Foreskin keratinocyte (primary cell): ENCODE results near the gene CRLF2.

DNA sequence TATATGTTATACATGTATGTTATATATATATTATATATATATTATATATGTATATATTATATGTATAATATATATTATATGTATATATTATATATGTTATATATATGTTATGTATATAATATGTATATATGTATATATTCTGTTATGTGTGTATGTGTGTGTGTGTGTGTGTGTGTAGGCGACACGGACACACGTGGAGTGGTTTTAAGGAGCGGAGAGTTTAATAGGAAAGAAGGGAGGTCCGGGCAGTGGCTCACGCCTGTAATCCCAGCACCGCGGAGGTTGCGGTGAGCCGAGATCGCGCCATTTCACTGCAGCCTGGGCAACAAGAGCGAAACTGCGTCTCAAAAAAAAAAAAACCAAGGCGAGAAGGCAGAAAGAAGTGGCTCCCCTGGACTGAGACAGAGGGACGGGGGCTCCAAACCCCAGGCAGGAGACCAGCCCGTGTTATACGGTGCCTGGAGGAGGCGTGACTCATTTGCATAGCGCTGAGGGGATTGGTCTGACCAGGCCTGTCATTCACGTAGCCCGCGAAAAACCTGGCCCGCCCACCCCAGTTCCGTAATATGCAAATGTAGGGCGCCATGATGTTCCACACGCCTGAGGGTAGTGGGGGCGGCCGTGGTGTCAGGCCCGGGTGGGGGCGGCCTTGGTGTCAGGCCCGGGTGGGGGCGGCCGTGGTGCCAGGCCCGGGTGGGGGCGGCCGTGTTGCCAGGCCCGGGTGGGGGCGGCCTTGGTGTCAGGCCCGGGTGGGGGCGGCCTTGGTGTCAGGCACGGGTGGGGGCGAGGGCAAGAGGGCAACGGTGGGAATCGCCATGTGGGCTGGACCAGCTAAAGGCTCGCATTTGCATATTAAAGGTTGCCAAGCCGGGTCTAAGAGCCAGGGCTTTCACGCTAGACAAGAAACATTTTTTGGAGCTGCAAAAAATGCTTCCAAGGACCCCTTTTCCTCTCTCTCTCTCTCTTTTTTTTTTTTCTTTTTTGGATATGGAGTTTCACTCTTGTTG lies 2.0 kb downstream of the PLCXD1 start:
- RAMPAGE, total RNA = no peak

DNA sequence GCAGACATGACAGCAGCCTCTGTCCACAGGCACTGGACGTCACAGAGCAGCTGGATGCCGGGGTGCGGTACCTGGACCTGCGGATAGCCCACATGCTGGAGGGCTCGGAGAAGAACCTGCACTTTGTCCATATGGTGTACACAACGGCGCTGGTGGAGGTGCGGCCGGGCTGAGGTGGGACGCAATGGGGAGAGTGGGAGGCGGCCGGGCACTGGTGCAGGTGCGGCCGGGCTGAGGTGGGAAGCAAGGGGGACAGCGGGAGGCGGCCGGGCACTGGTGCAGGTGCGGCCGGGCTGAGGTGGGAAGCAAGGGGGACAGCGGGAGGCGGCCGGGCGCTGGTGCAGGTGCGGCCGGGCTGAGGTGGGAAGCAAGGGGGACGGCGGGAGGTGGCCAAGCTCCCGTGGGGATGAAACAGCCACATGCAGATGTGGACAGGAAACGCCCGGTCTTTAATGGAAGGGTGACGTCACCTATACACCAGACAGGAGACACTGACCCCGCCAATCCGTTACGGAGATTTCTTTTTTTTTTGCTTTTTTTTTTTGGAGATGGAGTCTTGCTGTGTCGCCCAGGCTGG lies 9.5 kb downstream of the PLCXD1 start:
- RAMPAGE, total RNA = no peak

DNA sequence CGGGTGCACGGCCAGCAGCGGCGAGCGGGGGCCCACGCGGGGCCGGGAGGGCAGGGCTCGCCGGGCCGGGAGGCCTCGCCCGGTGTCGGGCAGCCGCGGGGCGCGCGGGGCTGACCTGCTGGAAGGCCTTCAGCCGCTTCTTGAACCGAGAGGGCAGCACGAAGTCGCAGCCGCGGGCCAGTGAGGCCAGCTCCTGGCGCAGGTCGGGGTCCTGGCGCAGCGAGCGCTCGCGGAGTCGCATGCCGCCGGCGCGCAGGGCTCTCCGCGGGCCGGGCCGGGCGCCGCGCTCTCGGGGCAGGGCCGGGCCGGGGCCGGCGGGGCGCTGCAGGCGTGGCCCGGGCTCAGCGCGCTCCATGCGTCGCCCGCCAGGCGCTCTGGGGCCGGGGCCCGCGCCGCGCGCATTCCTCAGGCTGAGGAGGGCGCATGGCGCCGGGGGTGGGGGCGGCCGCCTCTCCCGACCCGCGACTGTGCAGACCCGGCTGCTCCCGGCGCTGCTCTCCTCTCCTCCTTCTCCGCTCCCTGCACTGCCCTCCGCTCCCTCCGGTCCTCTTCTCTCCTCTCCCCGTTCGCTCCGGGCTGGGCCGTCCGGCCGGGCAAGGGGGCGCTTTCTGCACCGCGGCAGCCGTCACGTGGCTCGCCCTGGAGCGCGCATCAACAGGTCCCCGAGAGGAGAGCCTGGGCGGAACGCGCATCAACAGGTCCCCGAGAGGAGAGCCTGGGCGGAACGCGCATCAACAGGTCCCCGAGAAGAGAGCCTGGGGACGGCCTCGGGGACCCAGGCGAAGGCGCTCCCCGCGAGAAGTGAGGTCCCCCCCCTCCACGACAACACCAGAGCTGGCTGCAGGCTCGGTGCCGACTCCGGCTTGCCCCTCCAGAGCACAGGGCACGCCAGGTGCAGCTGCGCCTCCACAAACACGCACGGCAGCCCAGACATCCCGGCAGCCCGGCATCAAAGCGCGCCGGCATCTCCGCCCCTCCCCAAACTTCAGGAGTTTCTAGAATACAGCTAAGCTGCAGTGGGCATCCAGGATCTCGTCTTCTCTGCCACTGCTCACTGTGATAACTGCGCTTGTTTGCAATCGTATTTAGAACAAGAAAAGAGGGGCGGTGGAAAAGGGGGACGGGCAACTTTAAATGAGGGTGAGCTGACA lies 12.9 kb downstream of the PPP2R3B start:
- RAMPAGE, total RNA = no peak

GRCh38 chrX:397526-398012 lies 10.9 kb upstream of the PPP2R3B start:
- RAMPAGE, total RNA = no peak

GRCh38 chrX:545301-545603 lies 85.3 kb upstream of the SHOX start:
- RAMPAGE, total RNA = no peak

GRCh38 chrX:623515-624375 lies 6.8 kb upstream of the SHOX start:
- RAMPAGE, total RNA = no peak

DNA sequence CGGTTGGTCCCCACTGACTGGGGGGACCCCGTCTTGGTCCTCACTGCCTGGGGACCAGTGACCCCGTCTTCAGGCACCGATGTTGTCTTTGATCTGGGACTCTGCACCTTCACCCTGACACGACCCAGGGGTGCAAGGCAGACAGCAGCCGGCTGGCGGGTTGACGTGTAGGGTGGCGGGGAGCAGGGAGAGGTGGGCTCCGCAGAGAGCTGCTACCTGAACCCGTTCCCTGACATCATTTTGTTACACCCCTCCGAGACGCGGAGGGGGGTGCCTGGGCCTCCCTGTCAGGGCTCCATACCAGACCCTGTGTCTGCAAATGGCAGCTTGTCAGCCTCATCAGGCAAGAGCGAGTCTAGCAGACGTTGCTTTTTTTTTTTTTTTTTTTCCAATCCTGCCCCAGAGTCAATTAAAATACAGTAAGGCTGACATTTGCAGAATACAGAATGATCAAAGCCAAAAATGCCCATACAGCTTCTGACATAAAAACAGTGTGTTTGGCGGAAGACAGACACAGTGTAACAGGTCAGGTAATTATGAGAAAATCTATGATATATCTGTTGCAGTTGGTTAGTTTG lies 118.7 kb downstream of the CRLF2 start:
- RAMPAGE, total RNA = no peak

GRCh38 chrX:1212501-1213005 lies at the start of gene CRLF2:
CRLF2 (minus strand) TSS chrX:1212649.
- RAMPAGE, total RNA = no peak

DNA sequence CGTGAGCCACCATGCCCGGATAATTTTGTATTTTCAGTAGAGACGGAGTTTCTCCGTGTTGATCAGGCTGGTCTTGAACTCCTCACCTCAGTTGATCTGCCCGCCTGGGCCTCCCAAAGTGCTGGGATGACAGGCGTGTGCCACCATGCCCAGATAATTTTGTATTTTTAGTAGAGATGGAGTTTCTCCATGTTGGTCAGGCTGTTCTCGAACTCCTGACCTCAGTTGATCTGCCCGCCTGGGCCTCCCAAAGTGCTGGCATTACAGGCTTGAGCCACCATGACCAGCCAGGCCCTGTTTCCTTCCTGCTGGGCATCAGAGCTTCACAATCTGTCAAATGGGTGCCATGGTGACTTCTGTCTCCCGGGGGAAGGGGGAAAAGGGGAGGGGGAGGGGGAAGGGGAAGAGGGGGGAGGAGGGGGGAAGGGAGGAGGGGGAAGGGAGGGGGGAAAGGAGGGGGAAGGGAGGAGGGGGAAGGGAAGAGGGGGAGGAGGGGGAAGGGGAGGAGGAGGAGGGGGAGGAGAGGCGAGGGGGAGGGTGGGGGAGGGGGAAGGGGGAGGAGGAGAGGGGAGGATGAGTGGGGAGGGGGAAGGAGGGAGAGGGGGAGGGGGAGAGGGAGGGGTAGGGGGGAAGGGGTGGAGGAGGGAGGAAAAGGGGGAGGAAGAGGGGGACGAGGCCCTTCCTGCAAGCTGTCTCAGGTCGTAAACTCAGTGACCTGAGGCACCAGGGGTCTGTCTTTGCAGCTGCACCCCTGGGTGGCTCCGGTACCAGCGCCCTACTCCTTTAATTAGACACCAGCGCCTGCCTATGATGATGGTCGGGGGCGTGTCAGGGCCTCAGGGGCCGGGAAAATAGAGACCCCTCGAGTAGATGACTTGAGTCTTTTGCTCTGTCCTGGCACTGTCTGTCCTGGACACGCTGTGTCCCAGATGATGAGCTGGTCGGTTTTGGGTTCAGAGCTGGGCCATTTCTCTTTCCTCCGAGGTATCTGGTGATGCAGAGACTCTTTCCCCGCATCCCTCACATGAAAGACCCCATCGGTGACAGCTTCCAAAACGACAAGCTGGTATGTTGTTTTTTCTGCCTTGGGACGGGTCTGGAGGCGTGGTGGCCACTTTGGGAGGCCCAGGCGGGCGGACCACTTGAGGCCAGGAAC lies 11.5 kb downstream of the SLC25A6 start:
- RAMPAGE, total RNA = no peak

- RAMPAGE, total RNA = no peak
Measured at GRCh38 chrX:1388995-1389648, 2.8 kb downstream of the SLC25A6 start.

GRCh38 chrX:1402944-1403602 lies 11.2 kb upstream of the SLC25A6 start:
- RAMPAGE, total RNA = no peak

- RAMPAGE, total RNA = no peak
Measured at GRCh38 chrX:1406373-1407631, 14.9 kb upstream of the SLC25A6 start.

GRCh38 chrX:1517184-1517807 lies 19.7 kb downstream of the P2RY8 start:
- RAMPAGE, total RNA = no peak

- RAMPAGE, total RNA = no peak
Measured at GRCh38 chrX:2252827-2253651, 247.7 kb downstream of the DHRSX start.

GRCh38 chrX:2382575-2383928 lies 117.7 kb downstream of the DHRSX start:
- RAMPAGE, total RNA = no peak

GRCh38 chrX:2388159-2389123 lies 112.3 kb downstream of the DHRSX start:
- RAMPAGE, total RNA = no peak

DNA sequence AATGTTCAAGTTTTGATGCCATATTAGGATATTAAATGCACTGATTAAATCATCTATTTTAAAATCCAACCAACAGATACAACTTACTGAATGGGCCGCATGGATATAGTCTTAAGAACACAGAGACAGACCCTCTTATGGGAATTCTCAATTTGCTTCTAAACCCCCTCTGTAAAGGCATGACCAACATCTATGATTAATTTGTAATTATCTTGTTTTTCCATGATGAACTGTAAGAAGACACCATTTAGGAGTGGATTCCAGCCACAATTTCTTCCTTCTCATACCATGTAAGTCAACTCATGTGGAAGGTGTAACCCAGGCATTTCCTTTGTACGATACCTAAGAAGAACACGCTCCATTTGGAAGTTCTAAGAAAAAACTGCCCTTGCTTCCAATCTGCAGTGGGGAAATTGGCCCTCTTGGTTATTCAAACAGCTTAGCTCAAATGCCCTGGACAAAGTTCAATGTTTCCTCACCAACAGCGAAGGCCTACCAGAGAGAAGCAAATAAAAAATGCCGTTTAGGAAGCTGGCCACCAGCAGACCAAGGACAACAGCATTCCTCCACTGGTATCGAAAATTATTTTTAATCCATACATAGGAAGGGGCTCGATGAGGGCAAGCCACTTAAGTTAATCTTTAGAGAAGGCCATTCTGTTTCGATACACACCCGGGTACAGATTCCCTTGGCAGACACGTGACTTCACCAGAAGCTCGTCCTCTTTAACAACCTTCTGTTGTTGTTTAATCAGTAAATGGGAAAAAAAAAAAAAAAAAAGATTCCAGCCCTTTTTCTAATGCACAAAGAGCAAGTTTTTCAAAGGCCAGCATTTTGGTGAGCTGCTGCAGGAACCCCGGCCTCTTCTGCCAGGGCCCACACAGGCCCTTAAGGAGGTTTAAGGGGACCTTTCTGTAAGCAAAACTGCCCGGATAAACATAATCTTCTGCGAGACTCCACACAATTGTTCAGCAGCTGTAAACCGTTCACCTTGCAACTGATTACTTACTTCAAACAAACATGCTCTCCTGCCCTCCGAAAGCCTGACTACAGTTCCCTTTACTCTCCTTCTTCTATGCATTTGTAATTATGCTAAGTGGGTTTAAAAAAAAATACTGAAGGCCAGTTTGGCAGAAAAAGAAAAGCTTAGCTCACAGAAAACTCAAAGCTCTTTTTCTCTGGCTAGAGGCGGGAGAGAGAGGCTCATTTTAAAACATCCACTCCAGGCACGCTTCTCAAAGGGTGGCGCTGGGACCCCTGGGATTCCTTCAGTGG lies 2.5 kb downstream of the DHRSX start:
- RAMPAGE, total RNA = no peak

GRCh38 chrX:2549688-2550295 lies 49.0 kb upstream of the DHRSX start:
- RAMPAGE, total RNA = no peak

DNA sequence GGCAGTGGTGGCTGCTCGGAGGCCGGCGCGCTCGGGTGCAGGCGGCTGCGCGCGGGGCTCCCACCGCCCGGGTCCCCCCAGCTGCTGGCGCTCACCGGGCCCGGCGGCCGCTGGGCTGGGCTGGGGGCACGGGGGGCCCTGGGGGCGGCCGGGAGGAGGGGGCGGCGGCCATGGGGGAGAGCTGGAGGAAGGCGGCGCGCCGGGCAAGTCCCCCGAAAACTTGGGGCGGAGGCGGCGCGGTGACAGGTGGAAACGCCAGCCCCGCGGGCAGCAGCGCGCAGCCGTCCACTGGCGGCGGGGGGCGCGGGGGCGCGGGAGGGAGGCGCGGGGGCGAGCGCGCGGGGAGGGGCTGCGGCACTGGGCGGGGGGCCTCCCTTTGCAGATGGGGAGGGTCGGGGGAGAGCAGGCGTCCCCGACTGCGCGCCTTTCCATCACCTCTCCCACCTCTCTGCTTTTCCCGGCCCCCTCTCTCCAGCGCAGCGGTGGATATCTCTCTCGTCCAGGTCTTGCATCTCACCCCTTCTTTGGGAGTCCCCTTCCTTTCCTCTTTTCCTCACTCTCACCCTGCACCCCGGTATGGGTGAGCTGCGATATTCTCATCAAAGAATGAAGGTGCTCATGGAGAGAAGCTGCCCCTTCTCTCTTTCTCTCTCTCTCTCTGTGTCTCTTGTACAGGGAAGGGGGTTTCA lies 83.7 kb upstream of the DHRSX start:
- RAMPAGE, total RNA = no peak

GRCh38 chrX:2689960-2690825 lies 902 bp upstream of the CD99 start:
- RAMPAGE, total RNA = no peak